ENCODE results near the genes SPDYE4, STX8 and RCVRN.

GRCh38 chr17:8758312-8758940 is at the start of gene SPDYE4:
TSS of gene SPDYE4 (minus strand) at chr17:8758546.
- PRO-cap: no peak

DNA sequence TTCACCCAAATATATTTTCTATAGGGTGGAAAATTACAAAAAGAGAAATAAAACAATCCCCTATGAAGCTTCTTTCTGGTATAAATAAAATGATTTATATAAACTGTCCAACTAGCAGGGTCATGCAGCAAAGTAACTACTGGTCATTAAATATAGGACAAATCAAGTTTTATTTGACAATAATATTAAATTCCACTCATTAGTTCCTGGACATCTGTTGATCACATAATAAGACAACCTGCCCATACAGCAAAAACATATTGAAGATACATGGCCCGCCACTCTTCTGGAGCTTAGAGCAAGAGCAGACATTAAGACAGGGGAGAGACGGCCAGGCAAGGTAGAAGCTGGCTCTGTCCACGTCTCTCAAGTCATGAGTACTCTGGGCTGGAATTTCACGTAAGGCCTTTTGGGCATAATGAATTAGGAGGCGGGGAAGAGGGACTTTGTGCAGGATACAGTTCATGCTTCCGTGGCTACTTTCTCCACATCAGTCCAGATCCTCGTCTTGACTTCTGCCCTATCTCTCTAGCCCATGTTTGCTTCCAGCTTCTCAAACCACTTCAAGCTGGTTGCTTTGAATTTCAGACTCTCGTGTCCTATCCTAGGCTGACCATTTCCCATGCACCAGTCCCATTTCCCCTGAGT is 11.4 kb upstream of the PIK3R6 start:
- PRO-cap: no peak

DNA sequence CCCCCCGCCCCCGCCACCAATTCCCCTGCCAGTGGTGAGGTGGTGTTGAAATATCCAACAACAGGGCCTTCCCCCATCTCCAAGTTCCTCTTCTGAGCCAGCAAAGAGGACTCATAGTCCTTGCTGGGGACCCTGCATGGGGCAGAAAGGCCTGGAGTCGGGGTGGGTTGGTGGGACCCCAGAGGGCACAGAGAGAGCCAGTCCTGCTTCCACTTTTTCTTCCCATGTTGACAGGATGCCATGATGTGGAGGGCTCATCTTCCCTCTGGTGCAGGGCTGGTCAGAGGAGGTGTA is 49.0 kb upstream of the PIK3R6 start:
- PRO-cap: no peak

GRCh38 chr17:9150220-9151132 is 129.2 kb downstream of the NTN1 start:
- PRO-cap: bidirectional peak, plus-strand start at chr17:9150596, minus-strand start at chr17:9150559

DNA sequence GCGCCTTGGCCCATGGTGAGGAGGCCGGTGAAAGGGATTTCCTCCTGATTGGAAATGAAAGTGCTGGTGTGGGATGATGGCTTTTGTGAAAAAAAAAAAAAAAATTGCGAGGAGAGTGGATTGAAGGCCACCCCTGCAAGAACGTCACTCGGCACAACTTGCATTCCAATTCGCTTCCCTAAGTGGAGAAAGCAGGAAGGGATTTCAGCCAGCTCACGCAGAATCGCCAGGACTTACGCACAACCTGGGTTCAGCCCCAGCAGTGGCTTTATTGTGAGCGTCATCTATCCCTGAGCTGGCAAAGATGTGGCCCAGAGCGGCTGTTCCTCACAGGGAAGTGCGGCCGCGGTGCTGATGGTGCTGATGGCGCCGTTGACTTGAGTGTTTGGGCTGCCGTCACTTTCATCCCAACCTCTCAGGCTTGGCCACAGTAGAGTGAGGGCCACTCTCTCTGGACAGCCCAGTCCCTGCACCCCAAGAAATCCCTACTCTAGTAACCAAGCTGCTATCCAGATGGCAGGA is 197.6 kb downstream of the NTN1 start:
- PRO-cap: no peak

GRCh38 chr17:9239138-9239766 is 217.9 kb downstream of the NTN1 start:
- PRO-cap: no peak

DNA sequence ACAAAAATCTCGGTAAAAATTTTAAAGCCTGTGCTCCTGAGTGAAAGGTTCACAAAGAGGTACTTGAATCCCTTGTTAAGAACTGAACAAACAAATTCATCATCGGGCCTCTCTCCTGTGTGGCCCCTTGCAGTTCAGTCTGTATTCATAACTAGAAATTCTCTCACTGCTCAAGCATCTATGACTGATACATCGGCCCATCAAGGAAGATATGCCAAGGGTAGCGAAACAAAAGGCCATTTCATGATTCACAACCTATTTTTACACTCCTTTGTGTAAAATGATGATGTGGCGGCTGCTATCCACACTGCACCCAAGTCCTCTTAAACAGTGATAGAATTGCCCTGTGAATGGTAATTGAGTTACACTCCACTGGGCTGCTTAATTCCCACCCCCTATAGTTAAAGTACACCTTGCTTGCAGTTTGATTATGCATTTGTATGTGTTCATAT is 204.6 kb downstream of the STX8 start:
- PRO-cap: bidirectional peak, plus-strand start at position 276 of the sequence, minus-strand start at position 213 of the sequence

DNA sequence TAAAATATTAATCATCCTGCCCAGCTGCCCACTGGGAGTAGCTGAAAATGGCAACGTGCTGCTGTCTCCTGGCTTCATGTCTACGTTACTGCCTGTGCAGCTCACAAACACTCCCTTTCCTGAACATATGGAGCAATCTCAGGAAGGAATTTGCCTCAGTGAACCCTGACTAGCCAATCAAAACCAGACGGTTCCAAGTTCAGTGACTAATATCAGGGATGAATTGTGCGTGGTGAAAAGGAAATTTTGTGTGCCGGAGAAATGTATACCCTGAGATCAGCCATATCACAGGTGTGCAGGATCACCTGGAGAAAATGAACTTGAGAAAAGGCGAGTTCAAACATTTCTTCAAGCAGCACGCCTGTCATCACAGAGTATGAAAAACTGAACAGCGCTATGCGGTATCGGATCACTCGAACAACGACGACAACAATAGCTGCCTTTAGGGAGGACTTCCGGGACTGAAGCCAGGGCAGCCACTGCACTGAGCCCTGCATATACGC is 110.3 kb downstream of the STX8 start:
- PRO-cap: no peak

- PRO-cap: no peak
Observed at GRCh38 chr17:9468487-9469006, 107.1 kb downstream of the STX8 start.

GRCh38 chr17:9575569-9576178 is at the start of gene STX8:
TSS of gene STX8 (minus strand) at chr17:9575820.
- PRO-cap: bidirectional peak, plus-strand start at chr17:9575957, minus-strand start at chr17:9575820

- PRO-cap: no peak
Observed at GRCh38 chr17:9811468-9812069, 10.3 kb downstream of the GSG1L2 start.

DNA sequence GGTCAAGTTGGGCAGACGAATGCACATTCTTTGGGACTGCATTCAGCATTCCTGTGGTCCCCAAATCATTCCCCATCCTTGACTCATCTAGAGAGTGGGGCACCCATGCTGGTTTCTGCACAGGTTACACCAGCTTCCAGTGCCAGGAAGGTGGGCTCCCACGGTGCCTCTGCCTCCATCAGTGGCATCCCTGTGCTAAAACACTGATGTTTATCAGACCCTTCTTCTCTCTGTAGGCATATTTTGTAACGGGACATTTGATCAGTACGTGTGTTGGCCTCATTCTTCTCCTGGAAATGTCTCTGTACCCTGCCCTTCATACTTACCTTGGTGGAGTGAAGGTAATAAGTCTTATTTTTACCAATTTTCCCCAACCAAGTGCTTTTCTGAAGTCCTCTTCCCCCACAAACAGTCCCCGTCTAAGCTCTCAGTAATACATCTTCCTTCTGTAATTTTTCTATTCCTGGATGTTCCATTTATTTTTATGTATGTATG is 10.5 kb downstream of the GLP2R start:
- PRO-cap: no peak

DNA sequence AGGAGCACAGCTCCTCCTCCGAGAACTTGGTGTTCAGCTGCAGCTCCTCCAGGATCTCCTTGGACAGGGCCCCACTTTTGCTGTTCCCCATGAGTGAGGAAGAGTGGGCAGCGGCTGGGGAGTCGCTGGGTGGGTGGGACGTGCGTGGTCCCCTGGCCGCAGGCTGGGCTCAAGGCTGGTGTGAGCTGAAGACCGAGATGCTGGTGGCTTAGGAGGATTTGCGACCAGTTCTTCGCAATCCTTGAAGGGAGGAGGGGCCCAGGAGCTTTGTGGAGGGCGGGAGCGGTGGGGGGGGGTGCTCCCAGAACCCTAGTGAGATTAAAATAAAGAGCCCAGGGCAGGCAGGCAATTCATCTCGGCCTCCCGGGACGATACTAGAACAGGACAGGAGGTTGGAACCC is at the start of gene RCVRN:
Gene RCVRN (minus strand): TSS at position 182 of the 401 bp plus-strand sequence.
- PRO-cap: no peak

GRCh38 chr17:9910413-9910676 is 5.3 kb upstream of the RCVRN start:
- PRO-cap: no peak

GRCh38 chr17:10018439-10019056 is 113.5 kb upstream of the RCVRN start:
- PRO-cap: no peak

DNA sequence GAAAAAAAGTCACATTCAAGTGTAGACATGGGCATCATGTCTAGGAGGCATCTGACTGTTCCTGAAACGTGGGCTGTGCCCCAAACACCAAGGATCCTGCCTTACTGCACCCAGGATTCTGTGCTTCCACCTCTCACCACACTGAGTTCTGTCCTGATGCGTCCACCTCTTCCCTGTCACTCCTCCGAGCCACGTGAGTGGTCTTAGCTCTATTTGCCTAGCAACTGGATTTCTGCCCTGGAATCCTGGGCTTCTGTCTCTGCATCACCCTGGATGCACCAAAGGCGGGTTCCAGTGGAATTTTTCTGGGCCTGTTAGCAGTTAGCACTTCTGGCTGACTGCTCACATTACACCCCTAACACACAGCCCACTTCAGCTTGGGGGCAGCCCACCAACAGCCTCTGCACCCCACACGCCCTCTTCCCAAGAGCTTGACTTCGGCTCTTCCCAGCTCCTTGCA is 129.6 kb upstream of the RCVRN start:
- PRO-cap: no peak

DNA sequence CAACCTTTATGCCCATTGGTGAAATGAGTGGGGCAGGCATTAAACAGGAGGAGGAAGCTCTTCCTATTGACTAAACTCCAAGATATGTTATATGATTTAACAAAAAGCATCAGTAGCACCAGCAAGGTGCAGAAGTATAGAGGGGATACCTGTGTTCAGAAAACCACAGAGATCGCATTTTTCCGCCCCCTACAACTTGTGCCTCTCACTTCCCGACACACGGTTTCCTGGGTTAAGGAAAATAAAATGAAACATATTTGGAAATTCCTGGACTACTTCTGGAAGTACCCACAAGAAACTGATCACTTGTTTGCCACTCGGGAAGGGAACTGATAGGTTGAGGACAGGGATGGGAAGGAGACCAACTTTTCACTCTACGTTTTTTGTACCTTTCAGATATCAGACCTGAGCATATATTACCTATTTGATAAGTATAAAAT is 85.0 kb downstream of the GAS7 start:
- PRO-cap: no peak

DNA sequence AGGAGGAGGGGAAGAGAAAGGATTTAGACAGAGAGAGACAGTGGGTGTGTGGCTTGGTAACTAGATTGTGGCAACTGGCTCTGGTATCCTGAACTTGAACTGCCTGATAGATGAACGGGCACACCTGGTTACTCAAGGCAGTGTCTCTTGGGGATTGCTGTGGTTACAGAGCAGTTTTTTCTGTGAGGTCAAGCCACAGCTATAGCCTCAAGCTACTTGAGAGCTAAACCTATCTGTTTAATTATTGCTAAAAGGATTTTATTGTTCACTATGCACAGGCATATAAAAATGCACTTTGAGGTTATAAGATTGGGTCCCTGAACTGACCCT is 29.8 kb upstream of the MYH2 start:
- PRO-cap: no peak

DNA sequence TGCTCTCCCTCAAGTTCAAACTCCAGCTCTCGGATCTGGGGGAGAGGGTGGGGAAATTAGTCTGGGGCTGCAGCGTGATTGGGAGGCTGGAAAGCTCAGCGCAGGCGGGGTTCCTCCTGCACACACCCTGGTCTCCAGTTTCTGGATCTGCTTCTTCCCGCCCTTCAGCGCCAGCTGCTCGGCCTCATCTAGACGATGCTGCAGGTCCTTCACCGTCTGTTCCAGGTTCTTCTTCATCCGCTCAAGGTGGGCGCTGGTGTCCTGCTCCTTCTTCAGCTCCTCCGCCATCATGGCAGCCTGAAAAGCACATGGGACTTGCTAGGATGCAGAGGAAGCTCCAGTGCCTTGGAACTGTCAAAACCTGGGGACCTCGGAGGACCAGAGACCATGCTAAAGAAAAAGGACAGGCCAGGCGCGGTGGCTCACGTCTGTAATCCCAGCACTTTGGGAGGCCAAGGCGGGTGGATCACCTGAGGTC is 26.9 kb downstream of the MYH3 start:
- PRO-cap: no peak

DNA sequence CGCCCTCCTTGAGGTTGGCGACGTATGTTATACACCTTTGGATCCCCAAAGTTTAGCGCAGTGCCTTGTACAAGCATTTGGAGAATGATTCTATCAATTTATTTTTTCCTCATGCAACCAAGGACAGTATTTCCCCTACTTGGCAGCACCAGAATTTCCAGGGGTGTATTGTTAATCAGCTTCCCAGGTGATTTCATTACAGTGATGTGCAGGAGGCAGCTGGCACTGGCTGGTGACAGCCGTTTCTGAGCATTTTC is 26.6 kb downstream of the TMEM238L start:
- PRO-cap: no peak